M059J (cell line): ENCODE measurements around a stretch of chr4.

DNA sequence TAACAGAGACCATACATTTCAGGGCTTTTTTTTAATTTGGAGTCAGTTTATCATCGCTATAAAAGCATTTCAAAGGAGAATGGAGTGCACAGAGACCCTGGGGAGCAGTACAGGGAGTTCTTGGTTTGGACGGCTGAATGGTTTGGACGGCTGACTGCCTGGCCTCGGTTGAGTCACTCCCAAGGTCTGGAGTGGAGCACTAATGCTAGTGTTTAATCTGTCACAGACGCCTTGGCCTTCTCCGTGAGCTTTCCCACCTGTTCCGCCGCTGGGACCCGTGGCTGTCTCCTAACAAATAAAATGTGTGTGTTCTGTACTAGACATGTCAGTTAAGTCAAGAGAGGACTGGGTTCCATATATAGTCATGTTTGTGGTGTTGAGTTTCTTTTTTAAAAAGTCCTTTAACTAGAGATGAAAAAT is 7.6 kb upstream of the PDLIM3 start:
- RAMPAGE, long total RNA, result no peak

DNA sequence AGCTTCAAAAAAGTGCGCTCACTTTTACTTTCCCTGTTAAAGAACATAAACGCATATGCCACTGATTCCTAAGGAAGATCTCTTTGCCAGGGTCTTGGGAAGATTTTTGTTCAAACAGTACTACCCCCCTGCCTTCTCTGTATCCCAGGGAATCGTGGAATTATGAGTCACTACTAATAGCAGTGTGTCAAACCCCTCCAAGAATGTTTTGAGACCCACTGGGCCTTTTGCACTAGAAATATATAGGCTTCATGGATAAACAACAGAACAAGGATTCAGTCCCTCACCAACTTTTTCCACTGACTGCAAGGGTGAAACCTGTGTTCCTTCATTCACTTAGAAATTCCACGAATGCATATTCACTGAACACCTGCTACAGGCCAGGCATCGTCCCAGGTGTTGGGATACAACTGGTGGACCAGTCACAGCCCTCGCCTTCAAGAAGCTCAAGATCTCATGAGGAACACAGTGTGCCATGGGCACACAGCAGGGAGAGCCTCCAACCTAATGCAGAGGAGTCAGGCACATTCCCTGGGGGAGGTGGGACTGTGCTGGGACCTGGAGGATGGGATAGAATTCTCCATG is 107.4 kb upstream of the PDLIM3 start:
- RAMPAGE, long total RNA, result no peak

- RAMPAGE, long total RNA, result no peak
These were observed 38.7 kb downstream of the SORBS2 start for GRCh38 chr4:185773131-185773918.

GRCh38 chr4:185796912-185797550 is 15.0 kb downstream of the SORBS2 start:
- RAMPAGE, long total RNA, result no peak

GRCh38 chr4:185820480-185821129 is 8.6 kb upstream of the SORBS2 start:
- RAMPAGE, long total RNA, result no peak

GRCh38 chr4:185914815-185915274 is 102.9 kb upstream of the SORBS2 start:
- RAMPAGE, long total RNA, result no peak

DNA sequence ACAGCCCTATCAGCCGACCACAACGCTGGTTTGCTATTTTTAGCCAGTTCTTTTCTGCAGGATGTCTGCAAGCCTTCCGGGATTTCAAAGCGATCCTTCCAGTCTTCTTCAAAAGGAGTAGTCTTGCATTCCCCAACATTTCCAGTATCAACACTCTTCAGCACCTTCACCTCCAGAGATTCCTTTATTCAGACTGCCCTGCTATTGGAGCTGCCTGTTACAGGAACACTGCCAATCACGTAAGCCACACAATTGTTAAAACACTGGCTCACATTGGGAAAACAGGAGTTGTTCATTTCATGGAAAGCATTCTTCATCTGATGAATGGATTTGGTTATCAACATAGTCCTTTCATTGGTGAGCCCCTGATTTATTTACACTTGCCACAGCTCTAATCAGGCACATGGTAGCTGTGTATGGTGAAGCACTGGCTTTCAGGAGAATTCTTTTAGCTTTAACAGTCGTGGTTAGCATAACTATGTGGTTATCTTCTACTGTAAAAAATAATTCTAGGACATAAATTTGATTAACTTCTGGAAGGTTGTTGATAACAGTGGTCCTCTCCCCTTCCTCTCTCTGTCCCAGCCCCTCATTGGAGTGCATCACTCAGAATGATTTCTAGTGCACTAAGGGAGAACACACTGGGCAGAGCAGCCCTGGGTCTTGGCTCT is 109.8 kb upstream of the SORBS2 start:
- RAMPAGE, long total RNA, result no peak

- RAMPAGE, long total RNA, result no peak
These were observed 46.7 kb upstream of the CYP4V2 start for GRCh38 chr4:186144392-186145261.

DNA sequence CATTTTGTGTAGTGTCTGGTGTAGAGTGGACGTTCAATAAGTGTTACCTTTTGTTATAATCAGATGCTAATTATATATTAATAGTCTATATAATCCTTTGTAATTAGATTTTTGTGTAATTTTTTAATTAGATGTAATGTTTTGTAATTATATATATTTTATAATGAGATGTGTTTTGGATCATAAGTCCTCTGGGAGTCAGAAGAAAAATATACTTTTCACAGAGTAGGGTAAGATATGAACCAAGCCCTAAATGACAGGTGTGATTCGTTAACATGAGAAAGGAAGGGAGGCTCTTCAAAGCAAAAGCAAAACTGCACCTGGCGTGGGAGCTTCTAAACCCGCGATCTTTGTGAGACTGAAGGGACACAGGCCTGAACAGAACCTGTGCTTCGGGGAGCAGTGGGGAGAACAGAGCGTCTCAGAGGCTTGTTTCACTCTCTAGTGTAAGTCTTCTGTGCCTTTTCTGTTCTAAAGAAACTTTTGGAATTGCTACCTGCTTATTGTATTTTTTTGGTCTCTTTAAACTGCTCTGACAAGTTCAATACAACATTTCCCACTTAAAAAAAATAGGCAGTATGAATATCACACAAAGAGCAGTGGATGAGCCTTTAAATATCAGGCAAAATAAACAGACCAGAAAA is 30.3 kb upstream of the CYP4V2 start:
- RAMPAGE, long total RNA, result no peak

GRCh38 chr4:186190380-186190885 is 934 bp upstream of the CYP4V2 start:
- RAMPAGE, long total RNA, result no peak

DNA sequence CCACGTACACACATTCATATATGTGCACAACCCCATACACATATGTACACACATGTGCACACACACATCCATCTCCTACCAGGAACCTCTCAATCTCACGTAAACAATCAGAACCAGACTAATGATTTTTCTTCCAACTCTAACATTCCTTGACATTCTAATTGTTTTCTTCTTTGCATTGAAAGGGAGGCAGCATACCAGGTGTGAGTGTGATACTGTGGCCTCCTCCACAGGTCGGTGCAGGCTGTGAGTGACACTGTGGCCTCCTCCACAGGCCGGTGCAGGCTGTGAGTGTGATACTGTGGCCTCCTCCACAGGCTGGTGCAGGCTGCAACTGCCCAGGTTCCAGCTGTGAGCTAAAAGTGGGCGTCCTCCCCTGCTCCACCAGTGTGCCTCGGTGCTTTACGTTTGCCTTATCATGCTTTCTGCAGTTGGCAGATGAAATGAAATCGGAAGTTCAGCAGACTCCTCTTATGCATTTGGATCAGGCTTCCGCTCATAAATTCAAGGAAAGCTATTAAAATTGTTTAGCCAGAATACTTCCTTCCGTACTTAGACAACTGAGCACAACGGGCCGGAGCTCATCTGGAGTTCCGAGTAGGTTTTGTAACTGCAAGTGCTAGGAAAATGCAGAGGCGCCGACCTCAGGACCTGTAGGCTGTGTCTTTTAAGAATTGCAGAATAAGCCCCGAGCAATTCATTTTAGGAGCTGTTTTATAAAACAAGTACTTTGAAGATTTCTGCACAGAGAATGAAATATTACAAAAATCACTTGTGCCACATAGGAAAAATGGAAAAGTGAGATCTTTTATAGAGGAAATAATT is 12.0 kb downstream of the CYP4V2 start:
- RAMPAGE, long total RNA, result no peak

- RAMPAGE, long total RNA, result no peak
These were observed 7.8 kb upstream of the F11 start for GRCh38 chr4:186258095-186258738.

DNA sequence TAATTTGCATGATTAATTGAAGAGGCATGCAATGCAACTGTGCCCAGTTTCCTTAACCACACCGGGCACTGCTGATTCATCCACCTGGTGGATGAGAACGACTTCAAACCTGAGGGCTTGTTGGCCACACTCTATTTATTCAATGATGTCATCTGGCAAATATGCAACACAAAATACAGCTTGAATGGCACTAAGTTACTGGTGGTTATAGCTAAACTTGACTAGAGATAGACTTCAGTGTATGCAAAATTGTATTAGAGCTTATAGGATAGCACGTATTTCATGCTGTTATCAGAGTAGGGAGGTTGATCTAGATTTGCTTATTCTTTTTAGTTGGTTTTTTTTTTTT is 12.3 kb upstream of the FAT1 start:
- RAMPAGE, long total RNA, result no peak

GRCh38 chr4:186903981-186904709 is 180.5 kb upstream of the FAT1 start:
- RAMPAGE, long total RNA, result no peak

DNA sequence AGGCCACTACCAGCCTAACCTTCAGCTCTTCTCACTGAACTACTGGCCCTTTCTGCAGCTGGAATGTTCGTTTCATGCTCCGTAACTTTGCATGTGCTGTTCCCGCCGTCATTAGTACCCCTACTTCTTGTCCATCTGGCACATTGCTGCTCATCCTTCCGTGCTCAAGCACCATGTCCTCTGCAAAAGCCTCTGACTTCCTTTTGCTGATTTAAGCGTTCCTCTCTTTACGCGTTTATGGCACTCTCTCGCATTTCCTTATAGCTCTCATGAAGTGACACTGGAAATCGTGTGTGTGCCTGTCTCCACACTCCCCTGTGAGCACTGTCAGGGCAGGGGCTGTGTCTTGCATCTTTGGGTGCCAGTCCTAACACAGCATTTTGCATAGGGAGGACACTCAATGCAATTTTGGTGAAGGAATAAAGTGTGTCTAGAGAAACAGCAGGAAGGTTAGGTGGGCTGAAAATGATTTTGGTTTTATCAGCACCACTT is 210.6 kb upstream of the FAT1 start:
- RAMPAGE, long total RNA, result no peak

- RAMPAGE, long total RNA, result no peak
These were observed 216.8 kb upstream of the FAT1 start for GRCh38 chr4:186940492-186940837.

DNA sequence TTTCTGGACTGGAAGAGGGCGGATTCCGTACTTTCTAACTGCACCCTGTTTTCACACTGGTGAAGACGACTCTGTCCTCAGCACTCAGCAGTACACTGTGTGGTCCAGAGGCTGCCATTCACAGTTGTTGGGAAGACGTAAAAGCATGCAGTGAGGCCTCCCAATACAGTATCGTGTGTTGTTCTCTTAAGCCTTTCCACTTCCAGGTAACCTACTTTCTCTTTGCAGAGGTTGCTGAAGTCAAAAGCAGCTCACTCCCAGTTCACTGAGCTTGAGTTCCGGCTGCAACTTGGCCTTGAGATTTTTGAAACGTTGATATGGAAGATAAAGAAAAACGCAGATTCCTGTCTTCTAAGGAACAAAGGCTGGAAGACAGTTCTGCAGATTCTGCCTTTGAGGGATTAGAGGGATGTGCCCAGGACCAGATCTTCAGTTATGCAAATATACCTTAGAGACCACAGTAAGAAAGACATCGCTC is 540.9 kb downstream of the TRIML1 start:
- RAMPAGE, long total RNA, result no peak

- RAMPAGE, long total RNA, result no peak
These were observed 25.4 kb upstream of the FRG1 start for GRCh38 chr4:189915312-189915654.

GRCh38 chr4:190017291-190018423 is 9.4 kb downstream of the FRG2 start:
- RAMPAGE, long total RNA, result no peak